ENCODE measurements around a stretch of chr15.

GRCh38 chr15:90876177-90876710 lies 7.9 kb downstream of the FURIN start:
- PRO-cap, 4 experiments, result no peak in any of the 4 experiments
- RAMPAGE, long total RNA, 4 experiments, result no peak in any of the 4 experiments

GRCh38 chr15:90880411-90881033 lies 3.8 kb upstream of the FES start:
- PRO-cap, 4 experiments, result no peak in any of the 4 experiments
- RAMPAGE, long total RNA, 4 experiments, result no peak in any of the 4 experiments

- PRO-cap, 4 experiments, result peak in 1 of 4 experiments; most common plus-strand start chr15:90884072 (in 1)
- RAMPAGE, long total RNA, 4 experiments, result no peak in any of the 4 experiments
Measured at GRCh38 chr15:90883729-90884226, 526 bp upstream of the FES start.

- PRO-cap, 4 experiments, result peak in 3 of 4 experiments; most common minus-strand start chr15:90886056 (in 2)
- RAMPAGE, long total RNA, 4 experiments, result no peak in any of the 4 experiments
Measured at GRCh38 chr15:90886003-90886421, 1.7 kb downstream of the FES start.

- PRO-cap, 4 experiments, result peak in 1 of 4 experiments; most common plus-strand start chr15:90932139 (in 1)
- RAMPAGE, long total RNA, 4 experiments, result no peak in any of the 4 experiments
Measured at GRCh38 chr15:90932039-90932245, 407 bp downstream of the HDDC3 start.

GRCh38 chr15:90934307-90934695 lies 784 bp upstream of the UNC45A start:
- PRO-cap, 4 experiments, result no peak in any of the 4 experiments
- RAMPAGE, long total RNA, 4 experiments, result no peak in any of the 4 experiments

- PRO-cap, 4 experiments, result no peak in any of the 4 experiments
- RAMPAGE, long total RNA, 4 experiments, result no peak in any of the 4 experiments
Measured at GRCh38 chr15:90983781-90984259, 10.5 kb downstream of the PRC1 start.

- PRO-cap, 4 experiments, result no peak in any of the 4 experiments
- RAMPAGE, long total RNA, 4 experiments, result no peak in any of the 4 experiments
Measured at GRCh38 chr15:91021340-91022316, 766 bp downstream of the VPS33B start.

- PRO-cap, 4 experiments, result no peak in any of the 4 experiments
- RAMPAGE, long total RNA, 4 experiments, result no peak in any of the 4 experiments
Measured at GRCh38 chr15:91223815-91224425, 123.9 kb downstream of the SV2B start.

- PRO-cap, 4 experiments, result no peak in any of the 4 experiments
- RAMPAGE, long total RNA, 4 experiments, result no peak in any of the 4 experiments
Measured at GRCh38 chr15:91471570-91471921, 371.5 kb downstream of the SV2B start.

GRCh38 chr15:91855276-91856495 lies 2.2 kb downstream of the SLCO3A1 start:
- PRO-cap, 4 experiments, result peak in 2 of 4 experiments; most common minus-strand start chr15:91856370 (in 2)
- RAMPAGE, long total RNA, 4 experiments, result no peak in any of the 4 experiments

DNA sequence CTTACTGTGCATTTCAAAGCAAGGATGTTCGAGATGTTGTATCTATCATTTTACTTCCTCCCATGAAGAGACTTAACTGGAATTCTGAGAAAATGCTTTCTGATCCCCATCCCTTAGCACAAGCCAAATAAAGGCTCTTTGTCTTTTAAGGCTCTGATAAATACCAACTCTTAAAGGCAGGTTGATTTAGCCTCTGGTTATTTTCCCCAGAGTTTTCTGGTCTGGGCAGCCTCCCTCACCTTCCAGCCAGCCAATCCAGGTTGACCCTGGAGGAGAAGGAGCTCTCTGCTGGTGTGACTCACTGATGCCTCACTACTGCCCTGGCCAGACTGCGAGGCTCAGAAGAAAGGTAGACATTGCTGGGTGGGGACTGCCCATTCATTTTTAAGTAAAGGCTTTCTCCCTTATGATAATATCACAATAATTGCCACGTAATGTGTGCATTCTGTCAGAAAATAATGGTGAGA lies 37.1 kb downstream of the SLCO3A1 start:
- PRO-cap, 4 experiments, result no peak in any of the 4 experiments
- RAMPAGE, long total RNA, 4 experiments, result no peak in any of the 4 experiments

DNA sequence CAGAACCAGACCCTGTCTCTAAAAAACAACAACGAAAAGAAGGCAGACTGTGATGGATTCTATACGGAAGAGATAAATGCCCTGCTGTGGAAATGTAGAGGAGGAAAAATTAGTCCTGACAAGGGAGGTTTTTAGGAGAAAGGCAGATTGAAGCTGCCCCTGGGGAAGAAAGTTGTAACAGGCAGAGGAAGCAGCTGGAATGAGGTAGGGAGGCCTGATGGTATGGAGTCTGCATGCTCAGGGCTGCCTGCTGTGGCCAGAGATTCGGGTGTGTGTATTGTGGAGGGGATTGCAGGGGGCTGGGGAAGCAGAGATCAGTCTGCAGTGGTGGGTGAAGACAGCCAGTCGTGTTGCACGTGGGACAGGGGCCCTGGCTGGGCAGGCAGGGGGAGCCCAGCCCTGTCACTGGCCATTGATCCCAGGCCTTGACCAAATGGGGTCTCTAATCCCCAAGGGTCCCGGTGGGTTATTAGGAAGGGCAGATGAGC lies 96.5 kb downstream of the SLCO3A1 start:
- PRO-cap, 4 experiments, result no peak in any of the 4 experiments
- RAMPAGE, long total RNA, 4 experiments, result no peak in any of the 4 experiments

DNA sequence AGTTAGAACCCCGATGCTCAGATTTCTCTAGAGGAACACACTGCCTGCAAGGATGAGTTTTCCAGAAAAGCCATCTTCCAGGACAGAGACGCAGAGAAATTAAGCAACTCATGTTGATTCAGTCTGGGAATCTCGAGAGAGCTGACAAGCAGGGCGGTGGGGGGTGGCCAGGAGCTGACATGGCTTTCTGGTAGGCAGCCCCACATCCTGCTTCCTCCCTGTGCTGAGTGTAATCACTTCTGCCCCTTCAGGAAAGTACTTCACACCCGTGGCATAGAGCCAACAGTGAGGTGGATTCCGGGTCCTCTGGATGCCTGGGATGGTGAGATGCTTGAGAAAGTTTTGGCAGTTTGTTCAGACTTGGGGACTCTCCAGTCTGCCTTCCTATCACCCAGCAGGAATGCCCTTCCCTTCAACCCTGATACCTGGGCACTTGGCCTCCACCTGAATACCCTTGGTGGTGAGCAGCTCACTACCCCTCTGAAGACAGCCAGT lies 221.2 kb downstream of the SLCO3A1 start:
- PRO-cap, 4 experiments, result no peak in any of the 4 experiments
- RAMPAGE, long total RNA, 4 experiments, result no peak in any of the 4 experiments

DNA sequence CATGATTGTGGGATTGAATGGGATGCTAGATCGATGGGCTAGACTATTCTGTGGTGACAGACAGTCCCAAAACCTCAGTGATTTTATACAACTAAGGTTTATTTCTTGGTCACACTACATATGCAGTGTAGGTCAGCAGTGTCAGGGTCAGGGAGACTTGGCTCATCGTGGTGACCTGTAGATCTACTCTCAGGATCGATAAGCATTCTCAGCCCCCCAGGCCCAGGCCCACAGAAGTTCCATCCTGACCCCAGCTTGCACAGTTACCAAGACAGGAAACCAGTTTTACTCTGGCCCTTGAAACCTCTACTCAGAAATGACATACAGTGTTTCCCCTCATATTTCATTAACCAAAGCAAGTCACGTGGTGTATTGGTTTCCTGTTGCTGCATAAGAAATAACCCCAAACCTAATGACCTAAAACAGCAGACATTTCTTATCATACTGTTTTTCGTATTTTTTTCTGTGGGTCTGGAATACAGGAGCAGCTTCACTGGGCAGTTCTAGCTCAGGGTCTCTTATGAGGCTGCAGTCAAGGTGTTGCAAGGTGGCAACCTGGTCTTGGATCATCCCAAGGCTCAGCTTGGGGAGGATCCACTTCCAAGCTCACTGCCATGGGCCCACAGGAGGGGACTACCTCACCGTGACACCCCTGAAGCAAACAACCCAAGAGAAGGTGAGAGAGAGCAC lies 242.2 kb downstream of the SLCO3A1 start:
- PRO-cap, 4 experiments, result no peak in any of the 4 experiments
- RAMPAGE, long total RNA, 4 experiments, result no peak in any of the 4 experiments

DNA sequence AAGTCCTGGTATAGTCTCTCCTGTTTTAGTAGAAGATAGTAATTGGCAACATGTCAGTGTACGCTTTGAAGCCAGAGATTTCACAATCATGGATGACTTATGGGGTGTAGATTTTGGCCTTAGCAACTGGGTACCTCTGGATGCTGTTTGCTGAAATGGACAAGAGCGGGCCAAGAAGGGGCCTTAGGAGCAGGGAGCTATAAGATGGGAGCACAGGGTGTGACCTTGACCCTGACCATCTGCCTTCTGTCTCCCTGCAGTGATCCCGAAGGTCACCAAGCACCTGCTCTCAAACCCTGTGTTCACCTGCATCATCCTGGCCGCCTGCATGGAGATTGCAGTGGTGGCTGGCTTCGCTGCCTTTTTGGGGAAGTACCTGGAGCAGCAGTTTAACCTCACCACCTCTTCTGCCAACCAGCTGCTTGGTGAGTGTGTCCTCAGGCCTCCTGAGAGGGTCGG lies 266.7 kb downstream of the SLCO3A1 start:
- PRO-cap, 4 experiments, result no peak in any of the 4 experiments
- RAMPAGE, long total RNA, 4 experiments, result start-site peak on the plus strand in 1 of 4 experiments, centred at position 364 of the sequence, 23 reads per replicate

DNA sequence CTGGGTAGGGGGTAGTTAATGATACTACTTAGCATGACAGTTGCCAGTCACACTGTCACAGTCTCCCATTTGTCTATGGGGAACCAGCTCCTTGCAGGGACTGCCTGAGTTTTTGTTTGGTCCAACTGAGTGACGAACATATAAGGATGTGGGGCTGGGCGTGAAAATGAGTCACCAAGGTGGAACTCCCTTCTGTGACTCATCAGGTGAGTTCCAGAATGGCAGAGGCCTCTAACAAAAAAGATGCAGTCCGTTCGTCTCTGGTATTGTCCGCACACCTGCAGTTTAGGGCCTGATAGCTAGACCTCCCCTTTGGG lies 235.2 kb upstream of the ST8SIA2 start:
- PRO-cap, 4 experiments, result no peak in any of the 4 experiments
- RAMPAGE, long total RNA, 4 experiments, result no peak in any of the 4 experiments

- PRO-cap, 4 experiments, result peak in 1 of 4 experiments; most common plus-strand start chr15:92654324 (in 1); most common minus-strand start chr15:92654311 (in 1)
- RAMPAGE, long total RNA, 4 experiments, result no peak in any of the 4 experiments
Measured at GRCh38 chr15:92654162-92654790, 1.3 kb downstream of the FAM174B start.

- PRO-cap, 4 experiments, result no peak in any of the 4 experiments
- RAMPAGE, long total RNA, 4 experiments, result no peak in any of the 4 experiments
Measured at GRCh38 chr15:92665099-92665960, 9.8 kb upstream of the FAM174B start.

DNA sequence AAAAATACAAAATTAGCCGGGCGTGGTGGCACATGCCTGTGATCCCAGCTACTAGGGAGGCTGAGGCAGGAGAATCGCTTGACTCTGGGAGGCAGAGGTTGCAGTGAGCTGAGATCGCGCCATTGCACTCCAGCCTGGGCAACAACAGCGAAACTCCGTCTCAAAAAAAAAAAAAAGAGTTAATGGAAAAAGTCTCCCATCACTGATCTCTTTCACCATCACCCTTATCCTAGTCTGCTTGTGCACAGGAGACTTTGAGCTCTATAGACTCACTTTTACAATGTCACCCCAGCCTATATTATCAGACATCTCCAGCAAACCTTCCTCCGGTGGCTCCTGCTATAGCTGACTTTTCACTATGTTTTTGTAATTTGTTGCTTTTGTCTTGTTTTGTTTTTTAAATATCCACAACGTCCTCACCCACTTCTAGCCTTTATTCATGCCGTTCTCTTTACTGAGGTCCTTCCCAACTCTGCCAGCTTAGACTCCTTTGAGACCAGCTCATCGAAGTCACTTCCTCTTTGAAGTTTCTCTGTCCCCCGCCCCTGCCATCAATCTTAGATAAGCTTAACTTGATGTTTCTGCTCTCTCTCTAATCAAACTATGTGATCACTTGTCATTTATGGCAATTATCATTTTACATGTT lies 82.8 kb upstream of the CHD2 start:
- PRO-cap, 4 experiments, result peak in 2 of 4 experiments; most common minus-strand start position 474 of the sequence (in 2)
- RAMPAGE, long total RNA, 4 experiments, result no peak in any of the 4 experiments

All from spleen (tissue), 7 donors.